AG09319 (cell line): ENCODE data around the gene TBC1D22B.

DNA sequence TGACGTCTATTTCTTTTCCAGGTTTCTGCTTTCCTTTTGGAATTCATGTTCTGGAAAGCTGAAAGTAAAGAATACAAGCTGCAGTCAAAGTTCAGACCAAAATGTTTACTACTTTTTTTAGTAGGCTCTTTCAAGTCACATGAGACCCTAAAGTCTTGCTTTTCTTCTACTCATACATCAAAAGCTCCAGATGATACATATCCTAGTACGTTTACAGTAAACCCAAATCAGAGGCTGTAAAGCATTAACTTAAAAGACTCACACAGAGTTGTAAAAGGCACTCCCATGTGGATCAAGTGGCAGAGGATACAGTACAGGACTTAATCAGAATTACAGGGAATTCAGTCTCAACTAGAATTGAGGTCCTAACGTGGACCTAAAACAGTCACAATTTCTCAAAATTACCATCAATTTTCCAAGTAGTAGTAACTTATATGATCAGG lies 40.7 kb downstream of the STK38 start:
- RRBS, result no CpG with 5 or more reads among the region's 3 CpGs

GRCh38 chr6:36598340-36599063 lies 4.3 kb downstream of the SRSF3 start:
- RRBS, result no CpG with 5 or more reads among the region's 19 CpGs

DNA sequence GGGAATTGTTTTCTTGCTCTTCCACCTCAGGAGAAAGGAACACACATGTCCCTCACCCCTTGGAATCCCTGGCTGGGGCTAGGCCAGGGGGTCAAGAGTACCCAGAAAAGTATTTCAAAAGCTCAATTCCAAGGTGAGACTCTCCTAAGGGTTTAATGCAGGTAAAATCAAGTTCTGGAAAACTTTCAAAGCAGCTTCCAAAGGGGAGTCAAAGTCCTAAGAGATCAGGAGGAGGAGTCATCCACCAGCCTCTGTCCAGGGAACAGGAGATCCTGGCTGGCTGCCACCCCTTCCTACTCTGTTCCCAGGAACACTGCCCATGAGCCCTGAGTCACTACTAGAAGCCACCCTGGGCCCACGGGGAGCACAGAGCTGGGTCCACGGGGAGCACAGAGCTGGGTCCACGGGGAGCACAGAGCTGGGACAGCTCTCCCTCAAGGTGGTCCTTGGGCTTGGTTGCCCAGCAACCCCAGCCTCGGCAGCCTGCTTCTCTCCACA lies 35.5 kb upstream of the CDKN1A start:
- RRBS, result no CpG with 5 or more reads among the region's 4 CpGs

GRCh38 chr6:36850099-36850534 lies 10.9 kb upstream of the CPNE5 start:
- RRBS, result no CpG with 5 or more reads among the region's 6 CpGs

DNA sequence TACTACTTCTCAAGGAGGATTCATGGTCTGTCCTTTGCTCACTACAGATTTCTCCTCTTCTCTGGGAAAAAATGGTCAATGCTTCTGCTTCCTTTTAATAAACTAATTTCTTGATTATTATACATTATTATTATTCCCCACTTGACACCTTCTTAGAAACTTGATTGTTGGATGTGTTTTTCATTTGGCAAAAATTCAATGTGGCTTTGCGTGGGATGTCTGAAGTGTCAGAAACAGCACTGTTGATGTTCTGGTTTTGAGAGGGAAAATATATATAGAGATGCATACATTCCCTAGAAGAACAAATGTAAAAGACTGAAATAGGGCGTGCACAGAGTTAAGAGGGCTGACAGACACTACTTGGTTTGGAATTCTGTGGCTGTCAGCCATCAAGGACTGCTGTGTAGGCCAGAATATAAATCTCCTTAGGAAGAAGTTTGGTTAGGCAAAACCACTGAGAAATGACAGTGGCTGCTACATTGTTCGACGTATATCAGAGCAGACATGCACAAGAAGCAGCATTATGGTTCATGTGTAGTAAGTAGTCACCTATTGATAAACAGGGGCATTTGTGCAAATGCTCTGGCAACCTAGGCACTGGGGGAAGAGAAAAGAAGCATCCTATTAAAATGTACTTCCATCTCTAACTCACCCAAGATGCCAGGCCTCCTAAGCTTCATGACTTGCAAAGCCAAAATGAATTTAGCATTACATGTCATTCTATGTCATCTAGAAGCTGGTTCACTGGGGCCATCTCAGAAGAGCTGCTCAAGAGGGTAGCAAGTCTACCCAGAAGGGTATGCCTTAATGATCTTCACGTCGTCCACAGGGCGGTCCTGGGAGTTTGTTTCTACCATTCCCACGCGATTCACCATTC lies 16.0 kb upstream of the CPNE5 start:
- RRBS, result no CpG with 5 or more reads among the region's 9 CpGs

GRCh38 chr6:36865751-36866162 lies 8.8 kb downstream of the PPIL1 start:
- RRBS, result no CpG with 5 or more reads among the region's 2 CpGs

DNA sequence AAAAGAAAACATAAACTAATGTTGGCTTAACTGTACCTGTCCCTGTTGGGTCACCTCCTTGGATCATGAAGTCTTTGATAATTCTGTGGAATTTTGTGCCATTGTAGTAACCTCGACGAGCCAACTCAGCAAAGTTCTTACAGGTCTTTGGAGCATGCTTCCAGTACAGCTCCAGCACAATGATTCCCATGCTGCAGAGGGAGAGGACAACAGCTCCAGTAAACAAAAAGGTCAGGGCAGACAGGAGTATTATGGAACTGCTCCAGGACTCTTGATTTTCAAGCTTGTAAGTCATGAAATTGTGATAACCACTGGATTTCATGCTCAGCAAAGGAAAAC lies 3.0 kb downstream of the PPIL1 start:
- RRBS, result no CpG with 5 or more reads among the region's 2 CpGs

DNA sequence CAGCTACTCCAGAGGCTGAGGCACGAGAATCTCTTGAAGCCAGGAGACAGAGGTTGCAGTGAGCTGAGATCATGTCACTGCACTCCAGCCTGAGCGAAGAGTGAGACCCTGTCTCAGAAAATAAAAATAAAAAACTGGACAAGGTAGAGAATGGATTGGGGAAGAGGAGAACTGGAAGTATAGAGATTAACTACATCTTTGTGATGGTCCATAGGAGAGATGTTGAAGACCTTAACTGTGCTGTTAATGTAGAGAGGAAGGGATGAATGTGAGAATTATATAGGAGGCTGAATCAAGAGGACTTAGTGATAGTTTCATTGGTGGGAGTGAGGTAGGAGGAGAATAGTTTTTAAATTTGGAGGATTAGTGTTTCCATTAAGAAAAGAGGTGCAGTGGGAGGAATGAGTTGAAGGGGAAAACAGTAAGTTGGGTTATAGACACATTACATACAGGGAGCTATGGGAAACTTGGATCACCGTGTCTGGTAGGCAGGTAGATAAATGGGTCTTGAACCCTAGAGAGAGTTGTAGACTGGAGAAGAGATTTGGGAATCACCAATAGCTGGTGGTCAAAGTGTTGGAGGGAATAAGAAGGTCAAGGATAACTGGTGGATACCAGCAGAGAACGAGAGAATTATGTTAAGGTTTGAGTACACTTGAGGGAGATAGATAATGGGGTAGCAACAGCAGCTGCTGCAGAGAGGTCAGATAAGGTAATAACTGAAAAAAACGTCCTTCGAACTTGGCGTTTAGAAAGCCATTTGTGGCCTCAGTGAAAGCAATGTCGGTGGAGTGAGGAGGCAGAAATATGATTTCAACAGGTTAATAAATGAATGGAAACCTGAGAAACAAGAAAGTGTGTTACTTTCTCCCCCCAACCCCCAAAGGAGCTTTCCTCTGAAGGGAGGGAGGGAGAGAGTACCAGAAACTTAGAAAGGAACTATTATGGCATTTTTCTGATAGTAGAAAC lies 3.0 kb downstream of the C6orf89 start:
- RRBS, result no CpG with 5 or more reads among the region's 8 CpGs

DNA sequence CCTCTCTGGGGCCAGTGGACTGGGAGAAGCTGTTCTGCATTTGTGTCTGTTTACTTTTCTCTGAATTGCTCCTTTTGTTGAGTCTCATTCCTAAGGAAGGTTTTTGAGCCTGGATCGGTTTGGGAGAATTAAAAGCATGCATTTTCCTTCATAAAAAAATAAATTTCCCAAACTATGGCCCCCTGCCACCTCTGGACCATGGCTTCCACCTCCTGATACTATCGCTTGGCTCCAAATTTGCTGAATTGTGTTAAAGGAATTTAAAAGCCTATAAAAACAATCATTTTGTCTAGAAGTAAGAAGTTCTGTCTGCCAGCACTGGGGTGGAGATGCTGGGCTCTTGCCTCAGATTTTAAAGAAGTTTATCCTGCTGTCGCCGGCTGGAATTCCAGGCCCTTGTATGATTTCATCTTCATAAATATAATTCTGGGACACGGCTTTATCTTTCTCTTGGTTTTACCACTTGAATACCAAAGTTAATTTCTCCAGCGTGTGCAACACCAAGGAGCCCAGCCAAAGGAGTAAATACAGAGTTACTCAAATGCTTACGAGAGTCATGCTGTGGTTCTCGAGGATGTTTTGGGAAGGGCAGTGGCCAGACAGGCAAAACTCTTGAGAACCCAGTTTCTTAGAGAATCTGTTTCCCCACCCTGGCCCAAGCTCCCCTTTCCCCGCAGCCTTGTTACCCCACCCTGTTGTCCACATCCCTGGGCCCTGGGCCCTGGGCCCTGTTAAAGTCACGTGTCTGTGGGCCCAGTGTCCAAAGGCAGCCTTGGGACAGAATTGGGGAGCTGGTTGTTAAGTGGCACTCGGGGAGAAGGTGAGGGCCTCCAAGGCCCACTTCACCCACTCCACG lies 31.8 kb downstream of the C6orf89 start:
- RRBS, result no CpG with 5 or more reads among the region's 12 CpGs

DNA sequence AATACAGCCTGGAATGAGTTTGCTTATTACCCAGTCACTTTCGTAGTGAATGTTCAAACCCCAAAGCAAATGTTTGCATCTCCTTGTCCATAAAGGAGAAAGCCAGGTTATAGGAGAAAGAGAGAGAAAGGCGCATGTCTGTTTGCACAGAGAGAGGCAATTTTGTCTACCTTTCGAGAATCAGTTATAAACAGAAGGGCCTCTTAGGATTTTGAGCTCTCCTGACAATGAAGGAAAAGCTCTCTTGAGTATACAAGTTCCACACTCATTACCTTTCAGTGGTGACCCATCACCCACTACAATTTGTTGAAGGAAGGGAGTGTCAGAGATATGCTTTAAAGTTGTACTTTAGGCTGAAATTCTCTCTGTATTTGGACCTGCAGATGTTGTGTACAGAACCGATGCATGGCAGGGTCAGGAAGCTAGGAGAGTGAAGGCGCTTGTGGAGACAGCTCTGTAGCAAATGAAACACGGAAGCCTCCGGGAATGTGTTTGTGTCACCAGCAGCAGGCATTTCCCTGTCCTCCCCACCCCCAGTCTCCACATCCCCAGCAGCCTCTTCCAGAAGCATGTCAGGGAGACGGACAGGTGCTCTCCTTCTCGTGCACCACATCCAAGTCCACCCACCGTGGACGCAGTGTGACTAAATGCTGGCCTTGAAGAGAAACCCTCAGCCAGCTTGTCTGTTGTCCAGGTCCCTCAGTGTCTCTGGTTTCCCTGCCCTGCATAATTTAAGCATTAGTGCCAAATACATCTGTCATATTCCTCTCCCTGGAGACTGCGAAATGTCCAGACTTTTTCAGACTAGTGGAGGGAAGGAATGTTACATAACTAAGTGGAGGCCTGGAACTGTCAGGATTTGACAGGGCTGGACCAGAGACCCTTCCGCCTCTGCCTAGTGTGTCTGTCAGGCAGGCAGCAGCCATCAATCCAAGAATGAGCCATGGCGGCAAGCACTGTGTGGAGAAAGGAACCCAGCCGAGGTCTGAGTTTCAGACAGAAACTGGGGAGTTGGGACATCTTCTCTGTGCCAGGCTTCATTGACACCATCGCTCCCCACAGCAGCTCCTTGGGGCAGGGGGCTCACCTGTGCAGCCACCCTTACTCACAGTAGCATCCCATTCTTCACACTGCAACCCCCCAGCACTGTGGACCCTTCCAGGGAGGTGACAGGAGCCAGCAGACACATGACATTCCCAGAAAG lies 26.8 kb upstream of the PI16 start:
- RRBS, result no CpG with 5 or more reads among the region's 16 CpGs

GRCh38 chr6:36970321-36970889 lies 15.6 kb downstream of the MTCH1 start:
- RRBS, result no CpG with 5 or more reads among the region's 12 CpGs

- RRBS, result no CpG with 5 or more reads among the region's 8 CpGs
These were observed 11.0 kb downstream of the MTCH1 start for GRCh38 chr6:36974953-36975513.

GRCh38 chr6:36977874-36978287 lies 8.1 kb downstream of the MTCH1 start:
- RRBS, result no CpG with 5 or more reads among the region's 8 CpGs

GRCh38 chr6:36981192-36982166 lies 4.5 kb downstream of the MTCH1 start:
- RRBS, result 33% methylated on average over 3 of the region's 17 CpGs

DNA sequence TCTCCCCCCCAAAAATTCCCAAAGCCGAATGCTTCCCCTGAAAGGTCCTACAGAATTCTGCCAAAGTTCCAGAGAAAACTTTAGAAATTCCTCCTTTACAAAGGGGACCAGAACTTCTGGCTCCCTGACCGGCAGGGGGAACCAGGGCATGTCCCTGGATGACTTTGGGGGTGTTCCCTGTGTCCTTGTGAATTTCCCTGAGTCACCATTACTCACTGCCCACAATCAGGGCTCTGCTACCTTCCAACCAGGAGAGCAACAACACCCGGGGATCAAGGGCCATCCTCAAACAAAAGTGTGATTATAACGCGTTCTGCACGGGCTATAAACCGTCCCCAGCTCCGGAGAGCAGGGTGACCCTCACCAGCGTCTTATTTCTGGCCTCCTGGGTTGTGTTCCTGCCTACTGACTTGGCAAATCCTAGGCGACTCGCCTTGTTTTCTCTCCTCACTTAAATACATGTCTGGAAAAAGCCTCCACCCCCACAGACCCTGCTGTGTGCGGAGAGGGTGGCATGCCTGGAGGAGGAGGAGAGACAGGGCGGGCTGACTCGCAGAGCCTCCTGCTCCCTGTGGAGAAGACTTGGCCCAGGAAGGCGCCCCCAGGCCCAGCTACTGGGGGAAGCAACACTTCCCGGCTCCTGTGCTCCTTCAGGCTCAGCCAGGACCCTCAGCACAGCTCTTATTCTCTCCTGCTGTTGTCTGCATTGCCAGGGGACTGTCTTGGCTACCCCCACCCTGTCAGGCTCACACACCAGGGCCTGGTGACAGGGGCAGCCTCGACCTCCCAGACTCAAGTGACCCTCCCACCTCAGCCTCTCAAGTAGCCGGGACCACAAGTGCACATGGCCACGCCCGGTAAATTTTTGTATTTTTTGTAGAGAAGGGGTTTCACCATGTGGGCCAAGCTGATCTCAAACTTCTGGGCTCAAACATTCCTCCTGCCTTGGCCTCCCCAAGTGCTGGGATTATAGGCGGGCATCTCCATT lies 54.1 kb downstream of the FGD2 start:
- RRBS, result 4% methylated on average over 5 of the region's 21 CpGs

- RRBS, result no CpG with 5 or more reads among the region's 9 CpGs
These were observed 14.6 kb upstream of the PIM1 start for GRCh38 chr6:37155272-37155782.

GRCh38 chr6:37257202-37258299 lies at the start of gene TBC1D22B:
Gene TBC1D22B (plus strand): TSS chr6:37257772.
- RRBS, result 2% methylated on average over 11 of the region's 55 CpGs

DNA sequence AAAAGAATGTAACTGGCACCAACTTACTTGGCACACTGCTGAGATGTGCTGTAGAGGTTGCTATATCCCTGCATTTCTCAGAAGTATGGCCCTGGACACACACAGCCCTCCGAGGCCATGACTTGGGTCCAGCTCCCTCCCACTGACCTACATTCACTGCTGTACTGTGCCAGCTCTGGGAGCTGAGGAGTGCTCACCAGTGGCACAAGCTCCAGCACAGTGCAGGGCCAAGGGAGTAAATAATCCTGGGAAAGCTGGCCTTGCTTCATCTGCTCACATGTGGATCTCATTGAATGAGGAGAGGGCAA lies 25.9 kb upstream of the TMEM217 start:
- RRBS, result no CpG with 5 or more reads among the region's 1 CpG

DNA sequence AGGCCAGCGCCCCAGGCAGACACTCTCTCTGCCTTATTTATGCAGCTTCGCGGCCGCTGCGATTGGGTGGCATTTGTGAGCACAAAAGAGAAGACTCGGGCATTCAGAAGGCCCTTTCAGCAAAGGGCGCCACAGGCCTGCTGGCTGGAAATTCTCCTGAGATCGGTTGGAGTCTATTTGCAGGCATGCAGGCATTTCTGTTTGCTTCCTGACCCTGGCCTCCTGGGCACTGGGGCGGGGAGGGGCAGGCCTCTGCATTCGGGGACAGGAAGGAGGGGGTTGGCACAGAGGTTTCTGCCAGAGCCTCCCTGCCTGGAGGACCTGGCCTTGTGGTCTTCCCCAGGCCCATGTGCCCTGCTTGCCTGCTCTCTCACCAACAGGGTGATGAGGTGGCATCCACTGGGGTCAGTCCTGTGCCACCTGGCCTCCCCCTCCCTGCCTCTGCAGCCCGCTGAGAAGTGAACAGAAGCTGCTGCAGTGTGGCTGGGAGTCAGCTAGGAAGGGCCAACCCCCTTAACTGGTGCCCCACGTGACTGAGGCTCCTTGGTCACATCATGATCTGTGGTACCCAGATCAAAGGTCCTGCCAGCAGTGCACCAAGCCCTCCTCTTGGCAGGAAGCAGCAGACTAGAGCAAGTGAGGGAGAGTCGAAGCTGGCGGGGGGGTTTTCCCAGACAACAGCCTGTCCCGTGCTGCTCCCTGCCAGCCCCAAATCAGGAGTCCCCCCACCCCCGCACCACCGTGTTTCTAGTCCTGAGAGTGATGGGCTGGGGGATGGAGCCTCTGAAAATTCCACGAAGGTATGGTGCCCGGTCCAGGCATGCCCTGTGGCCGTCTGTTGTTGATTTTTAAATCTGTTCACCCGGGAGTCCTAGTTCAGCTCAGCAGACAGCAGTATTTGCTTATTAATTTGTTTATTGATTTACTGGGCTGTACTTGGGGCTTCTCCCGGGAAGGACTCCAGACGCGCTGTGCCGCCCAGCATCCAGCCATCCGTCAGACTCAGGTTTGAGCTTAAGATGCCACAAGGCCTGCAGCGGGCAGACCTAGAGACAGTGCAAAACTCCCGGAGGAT lies 16.8 kb upstream of the CCDC167 start:
- RRBS, result 67% methylated on average over 1 of the region's 28 CpGs

DNA sequence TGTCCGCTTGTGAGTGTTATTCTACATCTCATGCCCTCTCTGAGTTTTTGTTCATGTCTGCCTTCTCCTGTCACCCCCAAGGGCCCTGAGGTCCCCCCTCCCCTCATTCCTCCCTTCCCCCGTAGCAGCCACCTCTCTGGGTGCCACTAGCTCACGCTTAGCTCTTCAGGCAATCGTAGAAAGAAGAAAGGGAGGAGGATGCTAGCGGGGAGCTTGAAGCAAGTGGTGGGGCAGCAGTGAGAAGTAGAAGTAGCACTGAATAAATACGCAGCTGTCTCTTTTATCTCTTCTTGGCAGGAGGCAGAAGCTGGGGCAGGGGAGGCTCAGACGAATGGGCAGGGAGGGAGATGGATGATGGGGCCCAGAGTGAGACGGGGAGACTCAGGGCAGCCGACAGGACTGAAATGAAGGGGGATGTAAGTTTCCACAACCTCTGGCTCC lies 60.3 kb upstream of the CCDC167 start:
- RRBS, result no CpG with 5 or more reads among the region's 9 CpGs